Bronchus (tissue), 1 donor: ENCODE measurements around a stretch of chr21.

GRCh38 chr21:31577039-31577331 lies 82.5 kb upstream of the SOD1 start:
- PRO-cap, result no peak

GRCh38 chr21:31679826-31680393 lies 20.4 kb downstream of the SOD1 start:
- PRO-cap, result no peak

GRCh38 chr21:31958213-31958431 lies 85.3 kb downstream of the HUNK start:
- PRO-cap, result unidirectional peak, plus-strand start at chr21:31958325

DNA sequence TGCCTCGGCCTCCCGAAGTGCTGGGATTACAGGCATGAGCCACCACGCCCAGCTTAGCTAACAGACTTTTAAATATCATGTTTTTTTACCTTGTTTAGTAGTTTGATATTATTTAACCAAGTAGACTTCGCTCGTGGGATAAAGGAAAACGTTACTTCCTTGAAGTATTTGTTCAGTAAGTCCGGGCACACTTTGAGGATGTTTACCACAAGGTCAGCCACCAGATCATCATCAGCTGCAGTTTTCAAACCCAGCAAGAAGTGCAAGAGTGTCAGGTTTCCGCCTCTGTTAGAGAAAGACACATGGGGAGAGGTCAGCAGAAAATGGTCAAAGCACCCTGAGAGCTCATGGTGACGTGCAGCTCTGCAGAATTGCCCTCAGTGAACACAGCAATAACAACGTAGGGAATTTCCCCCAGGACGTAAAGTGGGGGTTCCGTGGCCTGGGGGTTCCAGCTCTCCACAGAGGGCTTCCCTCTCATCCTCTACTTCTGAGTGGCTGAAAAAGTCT lies 24.4 kb downstream of the URB1 start:
- PRO-cap, result bidirectional peak, plus-strand start at position 368 of the sequence, minus-strand start at position 140 of the sequence

- PRO-cap, result no peak
Measured at GRCh38 chr21:32410060-32410860, 2.2 kb upstream of the EVA1C start.

- PRO-cap, result no peak
Measured at GRCh38 chr21:32604271-32604959, 7.8 kb downstream of the CFAP298 start.

DNA sequence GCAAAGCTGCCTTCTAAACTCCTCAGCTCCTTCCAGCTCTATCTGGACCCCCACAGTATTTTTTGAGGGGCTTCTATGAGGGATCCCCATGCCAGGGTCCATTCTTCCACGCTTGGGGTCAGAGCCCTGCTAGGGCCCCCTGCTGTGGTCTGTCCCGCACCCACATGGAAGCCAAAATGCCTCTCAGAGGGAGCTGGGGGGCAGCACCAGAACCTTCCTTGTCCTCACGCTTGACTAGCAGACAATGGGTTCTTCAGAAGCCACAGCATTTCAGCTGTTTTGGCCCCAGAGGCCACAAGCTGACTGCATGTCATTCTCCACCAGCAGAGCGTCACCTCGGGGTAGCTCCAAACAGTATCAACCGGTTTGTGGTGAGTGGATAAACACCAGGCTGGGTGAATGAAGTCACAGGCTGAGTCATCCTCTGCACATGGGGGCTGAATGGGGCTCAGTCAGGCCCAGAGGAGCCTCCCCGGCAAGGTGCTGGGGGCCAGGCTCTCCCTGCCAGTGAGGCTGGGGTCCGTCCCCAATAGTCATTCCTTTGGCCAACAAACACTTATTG lies 8.9 kb downstream of the OLIG1 start:
- PRO-cap, result no peak

DNA sequence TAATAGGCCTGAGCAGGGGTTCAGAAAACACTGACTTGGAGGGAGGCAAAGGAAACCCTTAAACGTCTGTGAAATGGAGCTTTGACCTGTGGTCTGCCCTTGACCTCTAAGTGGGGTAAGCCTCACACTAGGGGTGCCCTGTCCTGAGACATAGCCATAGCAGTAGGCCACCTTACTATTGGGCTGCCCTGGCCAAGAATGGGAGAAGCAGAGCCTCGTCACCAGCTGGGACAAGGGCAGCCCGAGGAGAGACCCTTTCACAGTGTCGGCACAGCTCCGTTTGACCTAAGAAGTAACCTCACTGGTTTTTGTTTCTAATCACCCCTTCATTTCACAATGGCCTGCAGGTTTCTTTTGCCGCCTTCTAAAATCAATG lies 26.4 kb upstream of the IFNAR2 start:
- PRO-cap, result unidirectional peak, minus-strand start at position 282 of the sequence

DNA sequence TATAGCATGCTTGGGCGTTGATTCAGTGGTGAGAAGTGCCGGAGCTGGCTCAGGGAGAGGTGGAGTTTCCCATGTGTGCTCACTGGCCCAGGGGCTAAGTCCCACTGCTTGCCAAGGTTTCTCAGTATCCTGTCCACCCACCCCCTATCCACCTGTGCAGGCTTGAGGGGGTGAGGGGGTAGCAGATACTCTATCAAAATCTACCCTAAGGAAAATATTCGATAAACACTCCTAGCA lies 1.2 kb downstream of the IFNAR2 start:
- PRO-cap, result bidirectional peak, plus-strand start at position 28 of the sequence, minus-strand start at position 37 of the sequence

DNA sequence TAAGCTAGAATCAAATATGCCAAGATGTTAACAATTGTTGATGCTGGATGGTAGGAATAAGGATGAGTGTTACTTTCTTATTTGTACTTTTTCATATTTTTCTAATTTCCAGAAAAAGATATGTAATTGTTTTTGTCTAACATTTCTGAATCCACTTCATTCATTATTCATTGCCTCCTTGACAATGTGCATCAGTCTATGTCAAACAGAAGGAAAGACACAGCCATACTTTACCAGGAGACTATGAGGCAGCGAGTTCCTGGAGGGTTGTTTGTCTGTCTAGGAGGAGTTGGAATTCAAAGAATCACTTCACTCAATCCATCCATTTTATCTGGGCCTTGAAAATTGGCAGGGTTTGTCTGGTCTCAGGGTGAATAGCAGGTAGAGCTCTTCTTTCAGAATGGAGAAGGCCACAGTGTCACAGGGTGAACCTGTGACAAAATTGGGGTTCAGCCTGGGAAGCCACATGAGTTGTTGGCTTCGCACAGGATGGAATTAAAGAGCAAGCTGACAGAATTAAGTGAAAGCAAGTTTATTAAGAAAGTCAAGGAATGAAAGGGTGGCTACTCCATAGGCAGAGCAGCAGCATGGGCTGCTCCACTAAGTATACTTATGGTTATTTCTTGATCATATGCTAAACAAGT lies 4.7 kb downstream of the IFNAR2 start:
- PRO-cap, result no peak

- PRO-cap, result no peak
Measured at GRCh38 chr21:33250753-33251355, 15.3 kb upstream of the IL10RB start.

- PRO-cap, result no peak
Measured at GRCh38 chr21:33317664-33317863, 7.2 kb upstream of the IFNAR1 start.

DNA sequence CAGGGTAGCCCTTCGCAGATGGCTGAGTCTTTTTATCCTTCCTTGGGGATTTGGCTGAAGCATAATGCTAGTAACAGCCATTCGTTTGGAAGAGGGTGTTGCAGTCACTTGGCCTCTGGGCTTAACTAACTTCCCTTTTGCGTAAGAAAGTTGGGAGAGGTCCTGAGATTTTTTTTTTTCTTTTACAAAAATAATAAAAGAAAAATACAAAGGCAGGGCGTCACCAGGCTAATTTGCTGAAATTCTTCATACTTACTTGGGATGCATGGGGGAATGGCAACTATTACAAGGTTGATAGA lies 1.8 kb downstream of the IFNAR1 start:
- PRO-cap, result no peak

GRCh38 chr21:33402124-33403179 lies 761 bp upstream of the IFNGR2 start:
- PRO-cap, result unidirectional peak, plus-strand start at chr21:33402656; bidirectional peak, plus-strand start at chr21:33402888, minus-strand start at chr21:33402750

DNA sequence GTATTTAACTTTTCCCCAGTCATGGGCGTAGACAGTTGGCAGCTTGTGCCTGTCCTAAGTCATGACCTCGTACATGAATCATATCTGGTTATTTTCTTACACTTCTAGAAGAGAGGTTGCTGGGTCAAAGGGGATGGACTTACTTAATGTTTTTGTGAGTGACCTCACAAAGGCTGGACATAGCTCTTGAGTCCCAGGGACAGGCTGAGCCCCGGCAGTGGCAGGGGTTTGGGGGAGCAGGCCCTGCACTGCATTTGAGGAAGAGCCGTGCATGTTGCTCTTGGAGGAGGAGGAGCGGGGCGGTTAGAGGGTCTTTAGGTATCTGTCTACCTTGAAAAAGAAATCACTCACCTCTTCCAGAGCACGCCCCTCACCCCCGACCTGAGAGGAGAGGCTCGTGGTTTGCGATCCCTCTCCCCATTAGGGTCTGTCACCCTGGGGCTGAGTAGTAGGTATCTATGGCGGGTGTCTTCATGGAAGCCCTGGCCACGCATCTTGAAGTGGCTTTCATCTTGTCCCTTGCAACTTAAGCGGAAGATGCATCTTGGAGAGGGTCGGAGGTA lies 16.5 kb downstream of the IFNGR2 start:
- PRO-cap, result no peak

GRCh38 chr21:33421998-33422509 lies 18.8 kb downstream of the IFNGR2 start:
- PRO-cap, result no peak

- PRO-cap, result no peak
Measured at GRCh38 chr21:33451703-33452113, 28.1 kb downstream of the TMEM50B start.

GRCh38 chr21:33480037-33480514 lies 302 bp upstream of the TMEM50B start:
- PRO-cap, result bidirectional peak, plus-strand start at chr21:33480172, minus-strand start at chr21:33479951

GRCh38 chr21:33549330-33550399 lies 6.8 kb downstream of the SON start:
- PRO-cap, result no peak

DNA sequence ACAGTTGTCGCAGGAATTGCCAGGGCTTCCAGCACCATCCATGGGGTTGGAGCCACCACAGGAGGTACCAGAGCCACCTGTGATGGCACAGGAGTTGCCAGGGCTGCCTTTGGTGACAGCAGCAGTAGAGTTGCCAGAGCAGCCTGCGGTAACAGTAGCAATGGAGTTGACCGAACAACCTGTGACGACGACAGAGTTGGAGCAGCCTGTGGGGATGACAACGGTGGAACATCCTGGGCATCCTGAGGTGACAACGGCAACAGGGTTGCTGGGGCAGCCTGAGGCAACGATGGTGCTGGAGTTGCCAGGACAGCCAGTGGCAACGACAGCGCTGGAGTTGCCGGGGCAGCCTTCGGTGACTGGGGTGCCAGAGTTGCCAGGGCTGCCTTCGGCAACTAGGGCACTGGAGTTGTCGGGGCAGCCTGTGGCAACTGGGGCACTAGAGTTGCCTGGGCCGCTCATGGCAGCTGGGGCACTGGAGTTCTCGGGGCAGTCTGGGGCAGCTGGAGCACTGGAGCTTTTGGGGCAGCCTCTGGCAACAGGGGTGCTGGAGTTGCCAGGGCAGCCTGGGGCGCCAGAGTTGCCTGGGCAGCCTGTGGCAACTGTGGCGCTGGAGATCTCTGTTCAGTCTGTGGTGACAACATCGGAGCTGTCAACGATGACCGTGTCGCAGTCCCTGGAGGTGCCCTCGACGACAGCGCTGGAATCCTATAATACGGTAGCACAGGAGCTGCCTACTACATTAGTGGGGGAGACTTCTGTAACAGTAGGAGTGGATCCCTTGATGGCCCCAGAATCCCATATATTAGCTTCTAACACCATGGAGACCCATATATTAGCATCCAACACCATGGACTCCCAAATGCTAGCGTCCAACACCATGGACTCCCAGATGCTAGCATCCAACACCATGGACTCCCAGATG lies 8.0 kb downstream of the SON start:
- PRO-cap, result no peak